SUDHL5 (cell line): ENCODE results near the genes MFAP4, ULK2 and NATD1.

DNA sequence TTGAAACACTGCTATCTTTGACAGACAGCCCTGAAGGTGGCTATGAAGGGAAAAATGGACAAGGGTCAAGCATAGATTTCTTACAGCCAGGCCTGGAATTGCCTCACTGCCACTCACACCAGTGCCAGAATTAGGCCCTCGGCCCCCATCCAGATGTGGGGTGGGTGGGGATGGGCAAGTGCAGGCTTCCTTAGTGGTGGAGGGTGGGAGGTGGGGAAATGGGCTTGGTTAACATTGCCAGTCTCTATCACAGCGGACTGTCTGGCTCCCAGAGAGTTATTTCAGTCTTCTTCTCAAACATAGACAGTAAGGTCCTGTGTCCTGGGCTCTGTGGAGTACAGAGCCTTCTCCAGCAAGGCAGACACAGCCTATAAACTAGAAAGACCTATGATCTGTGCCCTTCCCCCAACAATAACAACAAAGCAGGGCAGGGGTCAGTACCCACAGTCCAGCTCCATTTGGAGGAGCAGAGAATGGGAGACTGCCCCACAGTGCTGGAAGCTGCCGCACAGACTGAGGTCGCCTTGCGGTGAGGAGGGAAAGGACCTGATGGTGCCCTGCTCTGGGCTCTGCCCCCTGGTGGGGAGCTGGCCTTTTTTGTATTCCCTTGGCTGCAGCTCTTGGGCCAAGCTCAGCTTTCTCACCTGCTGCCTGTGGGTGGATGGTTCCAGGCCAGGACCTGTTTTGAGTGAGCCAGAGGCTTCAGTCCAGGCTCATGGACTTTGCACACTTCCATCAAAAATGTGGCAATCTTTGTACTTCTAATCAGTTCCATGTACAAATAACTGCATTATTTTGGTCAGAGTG, 24.6 kb downstream of the B9D1 start:
- PRO-cap: no peak

GRCh38 chr17:19378669-19379577, 625 bp downstream of the MAPK7 start:
- PRO-cap: no peak

DNA sequence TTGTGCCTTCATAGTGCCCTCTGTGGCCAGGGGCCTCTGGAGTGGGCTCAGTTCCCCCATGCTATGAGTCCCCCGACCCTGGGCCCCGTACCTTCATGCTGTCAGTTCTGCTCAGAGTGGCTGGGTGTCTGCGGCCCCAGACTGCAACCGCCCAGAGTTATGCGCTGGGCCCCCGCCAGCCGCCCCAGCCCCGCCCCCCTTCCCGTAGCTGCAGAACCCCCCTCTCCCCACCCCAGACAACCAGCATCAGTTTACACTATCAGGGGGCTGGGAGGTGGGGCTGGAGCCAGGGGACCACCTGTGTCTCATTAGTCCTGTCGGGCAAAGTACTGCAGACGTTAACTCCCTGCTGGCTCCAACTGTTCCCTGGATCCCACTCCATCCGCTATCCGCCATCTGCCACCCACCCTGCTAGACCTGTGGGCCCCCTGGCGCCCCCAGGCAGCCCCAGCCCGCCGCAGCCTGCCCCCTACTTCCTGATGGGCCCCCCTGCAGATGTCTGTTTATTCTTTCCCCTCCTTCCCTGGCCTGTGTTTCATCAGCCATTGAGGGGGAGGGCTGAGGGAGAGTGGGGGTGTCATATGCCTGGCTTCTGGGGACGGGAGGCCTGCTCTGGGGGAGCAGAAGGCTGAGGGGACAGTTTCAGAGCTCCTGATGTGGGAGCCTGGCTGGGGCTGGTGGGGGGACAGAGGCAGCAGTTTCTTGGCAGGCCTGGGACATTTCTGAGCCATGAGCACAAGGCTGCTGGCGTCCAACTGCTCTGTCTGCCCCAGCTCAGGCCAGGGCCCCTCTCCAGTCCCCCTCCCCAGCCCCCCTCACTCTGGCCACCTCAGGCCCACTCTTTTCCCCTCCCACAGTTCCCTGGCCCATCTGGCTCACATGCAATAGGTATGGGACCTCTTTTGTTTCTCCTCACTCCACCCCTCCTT, at the start of gene MFAP4:
TSS of gene MFAP4 (minus strand) at position 132 of the 929 bp plus-strand sequence.
- PRO-cap: no peak

GRCh38 chr17:19579290-19580507, 46.0 kb downstream of the SLC47A1 start:
- PRO-cap: no peak

GRCh38 chr17:19645559-19646321, 2.8 kb upstream of the ALDH3A2 start:
- PRO-cap: unidirectional peak, plus-strand start at chr17:19646181

GRCh38 chr17:19867248-19868485, at the start of gene ULK2:
Gene ULK2 (minus strand): TSS chr17:19867936.
- PRO-cap: no peak

- PRO-cap: no peak
Measured at GRCh38 chr17:20086357-20087127, 77.4 kb downstream of the SPECC1 start.

- PRO-cap: no peak
Measured at GRCh38 chr17:20204430-20204924, 195.3 kb downstream of the SPECC1 start.

GRCh38 chr17:20979416-20980009, 63.3 kb downstream of the USP22 start:
- PRO-cap: no peak

GRCh38 chr17:21003219-21003637, 39.6 kb downstream of the USP22 start:
- PRO-cap: no peak

GRCh38 chr17:21040593-21040970, 2.2 kb downstream of the USP22 start:
- PRO-cap: no peak

DNA sequence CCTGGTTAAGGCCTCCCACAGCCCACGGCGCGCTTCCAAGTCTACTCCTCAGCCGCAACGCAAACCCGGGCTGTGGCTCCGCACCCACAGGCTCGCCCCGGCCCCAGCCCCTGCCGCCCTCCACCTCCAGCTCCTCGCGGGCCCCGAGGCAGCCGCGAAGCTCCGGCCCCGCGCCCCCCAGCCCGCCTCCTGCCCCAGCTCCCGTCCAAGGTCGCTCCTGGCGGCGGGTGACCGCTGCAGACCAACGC, 1.0 kb downstream of the USP22 start:
- PRO-cap: unidirectional peak, minus-strand start at position 191 of the sequence

DNA sequence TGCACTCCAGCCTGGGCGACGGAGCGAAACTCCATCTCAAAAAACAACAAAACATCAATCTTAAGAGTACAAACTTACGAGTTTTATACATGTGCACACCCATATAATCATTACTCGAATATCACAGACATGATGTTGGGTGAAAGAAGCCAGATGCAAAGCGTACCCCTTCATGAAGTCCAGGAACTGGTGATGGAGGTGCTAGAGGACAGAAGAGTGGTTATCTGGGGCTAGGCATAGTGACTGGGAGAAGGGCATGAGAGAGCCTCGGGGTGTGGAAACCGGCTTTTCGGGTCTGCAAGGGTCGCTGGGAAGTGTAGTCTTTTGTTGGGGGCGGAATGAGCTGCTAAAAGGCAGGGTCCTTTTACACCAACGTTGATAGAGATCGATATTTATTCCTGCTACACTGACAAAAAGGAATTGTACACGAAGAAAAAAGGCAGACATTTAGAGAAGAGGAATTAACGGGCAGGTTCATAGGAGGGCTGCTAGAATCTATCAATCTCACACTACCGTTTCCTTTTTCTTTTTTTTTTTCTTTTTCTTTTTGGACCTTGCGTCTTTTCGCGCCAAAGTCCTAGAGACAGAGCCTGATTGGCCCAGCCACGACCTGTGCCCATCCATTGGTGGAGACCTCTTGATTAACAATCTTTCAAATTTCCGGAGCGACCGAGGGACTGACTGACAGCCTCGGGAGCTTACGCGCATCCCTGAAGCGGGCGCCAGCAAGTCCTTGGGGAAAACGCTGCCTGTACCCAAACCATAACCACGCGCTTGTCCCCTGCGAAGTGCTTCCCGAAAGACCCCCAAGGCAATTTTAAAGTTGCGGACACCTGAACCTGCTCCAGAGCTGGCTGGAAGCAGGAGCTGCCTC, 27.7 kb upstream of the DHRS7B start:
- PRO-cap: bidirectional peak, plus-strand start at position 327 of the sequence, minus-strand start at position 222 of the sequence; bidirectional peak, plus-strand start at position 655 of the sequence, minus-strand start at position 526 of the sequence

GRCh38 chr17:21125849-21126290, 894 bp upstream of the DHRS7B start:
- PRO-cap: no peak

DNA sequence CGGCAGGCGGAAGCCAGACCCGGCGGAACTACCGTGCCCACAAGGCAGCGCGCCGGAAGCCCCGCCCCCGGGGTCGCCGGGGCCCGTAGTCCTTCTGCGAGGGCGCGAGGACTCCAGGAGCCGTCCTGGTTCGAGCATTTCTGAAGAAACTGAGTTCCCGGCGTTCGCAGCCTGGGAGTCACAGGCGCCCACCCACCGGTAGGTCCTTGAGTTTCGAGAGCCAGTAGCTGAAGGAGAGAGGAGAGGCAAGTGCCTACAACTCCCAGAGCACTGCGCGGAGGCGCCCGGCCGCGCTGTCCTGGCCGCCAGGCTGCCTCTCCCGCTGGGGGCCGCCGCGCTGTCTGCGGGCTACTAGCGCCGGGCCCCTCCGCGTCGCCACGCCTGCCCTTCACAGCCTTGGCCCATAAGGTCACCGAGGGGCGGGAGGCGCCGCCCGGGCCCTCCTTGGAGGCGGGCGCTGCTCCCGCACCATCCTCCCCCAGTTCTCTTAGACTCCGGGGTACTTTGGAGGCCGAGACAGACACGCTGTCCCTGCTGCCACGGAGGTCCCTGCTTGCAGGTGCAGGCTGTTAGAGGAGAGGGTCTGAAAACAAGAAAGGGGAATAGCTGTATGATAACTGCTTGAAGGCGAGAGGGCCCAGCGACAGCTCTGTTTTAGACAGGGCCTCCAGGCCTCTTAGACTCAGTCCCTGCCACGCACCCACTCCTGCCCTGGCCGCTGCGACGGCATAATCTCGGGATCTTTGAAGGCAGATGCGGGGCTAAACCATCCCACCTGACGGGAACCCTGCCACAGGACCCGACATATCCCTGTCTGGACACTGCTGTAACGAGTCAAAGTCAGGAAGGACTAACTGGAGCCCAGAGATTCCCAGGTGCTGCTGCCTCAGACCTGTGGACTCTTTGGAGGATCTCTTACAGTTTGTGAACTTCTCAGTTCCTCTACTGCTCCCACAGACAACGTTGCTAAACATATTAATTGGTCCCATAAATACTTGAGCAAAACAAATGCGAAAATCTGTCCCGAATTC, 607 bp upstream of the TMEM11 start:
- PRO-cap: bidirectional peak, plus-strand start at position 92 of the sequence, minus-strand start outside the sequence; bidirectional peak, plus-strand start at position 514 of the sequence, minus-strand start at position 343 of the sequence

DNA sequence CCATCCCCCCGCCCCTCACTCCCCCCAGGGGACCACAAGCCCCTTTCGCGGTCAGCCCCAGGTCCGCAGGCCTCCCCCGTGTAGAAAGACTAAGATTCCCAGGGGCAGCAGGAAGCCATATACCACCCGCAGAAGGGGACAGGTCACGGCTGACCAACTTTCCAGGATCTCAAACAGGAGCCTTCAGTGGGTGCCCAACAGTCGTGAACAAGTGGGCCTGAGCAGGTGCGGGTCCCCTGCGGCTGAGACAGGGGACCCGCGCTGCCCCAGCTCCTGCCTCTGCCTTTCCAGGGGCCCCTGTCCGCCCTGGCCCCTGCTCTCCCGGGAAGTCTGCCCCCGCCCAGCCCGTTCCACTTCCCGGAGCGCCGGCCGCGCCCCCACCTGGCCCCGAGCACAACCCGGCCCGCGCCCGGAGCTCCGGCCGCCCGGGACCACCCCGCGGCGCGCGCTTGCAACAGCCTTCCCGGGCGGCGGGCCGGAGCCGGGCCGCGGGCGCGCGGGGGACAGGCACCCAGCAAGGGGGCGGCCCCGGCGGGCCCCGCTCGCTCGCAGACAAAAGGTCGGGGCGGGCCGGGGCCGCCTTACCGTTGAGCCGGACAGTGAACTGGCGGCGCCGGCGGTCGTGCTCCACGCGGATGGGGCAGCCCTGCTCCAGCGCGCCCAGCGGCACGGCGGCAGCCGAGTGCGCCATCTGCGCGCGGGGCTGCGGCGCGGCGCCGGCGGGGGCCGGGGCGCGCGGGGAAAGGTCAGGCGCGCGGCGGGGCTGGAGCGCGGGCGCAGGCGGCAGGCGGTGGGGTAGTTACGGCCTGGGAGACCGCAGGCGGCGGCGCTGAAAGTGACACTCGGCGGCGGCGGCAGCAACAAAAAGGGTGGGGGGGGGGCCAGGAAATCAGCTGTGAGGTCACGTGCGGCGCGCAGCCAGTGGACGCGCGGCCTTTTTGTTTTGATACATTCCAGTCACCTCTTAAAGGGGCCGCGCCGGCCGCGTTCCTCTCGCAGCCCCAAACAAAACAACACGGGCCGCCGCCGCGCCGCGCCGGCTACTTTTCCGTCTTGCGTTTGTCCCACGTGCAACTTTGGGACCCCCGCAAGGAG, at the start of gene NATD1:
TSS of gene NATD1 (minus strand) at position 837 of the 1,095 bp plus-strand sequence.
- PRO-cap: bidirectional peak, plus-strand start at position 949 of the sequence, minus-strand start at position 837 of the sequence

GRCh38 chr17:21298692-21299284, 14.3 kb downstream of the MAP2K3 start:
- PRO-cap: no peak

- PRO-cap: no peak
Measured at GRCh38 chr17:21370291-21371010, 5.7 kb upstream of the KCNJ12 start.

GRCh38 chr17:21397321-21397958, 21.3 kb downstream of the KCNJ12 start:
- PRO-cap: no peak

DNA sequence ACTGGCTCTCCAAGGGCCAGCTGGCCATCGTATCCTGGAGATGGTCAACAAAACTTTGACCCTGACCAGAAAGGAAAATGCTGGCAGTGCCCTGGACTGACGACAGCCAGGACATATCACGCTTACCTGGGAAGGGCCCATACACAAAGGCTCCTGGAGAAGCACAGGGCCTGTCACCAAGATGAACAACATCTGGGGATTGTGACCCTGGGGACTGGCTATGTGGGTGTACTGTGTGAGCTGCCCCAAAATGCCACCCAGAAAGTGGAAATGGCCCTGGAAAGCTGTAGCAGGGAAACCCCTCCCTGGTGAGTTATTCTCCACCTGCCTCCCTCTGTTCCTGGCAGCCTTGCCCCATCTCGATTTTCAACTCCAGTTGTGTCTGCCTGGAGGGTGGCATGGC, 117.6 kb upstream of the KCNJ18 start:
- PRO-cap: no peak